ENCODE data around the gene SEMA4A.

- RRBS: no CpG with 5 or more reads among the region's 11 CpGs
Observed at GRCh38 chr1:156137504-156137966, 15.8 kb upstream of the SEMA4A start.

- RRBS: no CpG with 5 or more reads among the region's 6 CpGs
Observed at GRCh38 chr1:156140367-156140759, 13.0 kb upstream of the SEMA4A start.

DNA sequence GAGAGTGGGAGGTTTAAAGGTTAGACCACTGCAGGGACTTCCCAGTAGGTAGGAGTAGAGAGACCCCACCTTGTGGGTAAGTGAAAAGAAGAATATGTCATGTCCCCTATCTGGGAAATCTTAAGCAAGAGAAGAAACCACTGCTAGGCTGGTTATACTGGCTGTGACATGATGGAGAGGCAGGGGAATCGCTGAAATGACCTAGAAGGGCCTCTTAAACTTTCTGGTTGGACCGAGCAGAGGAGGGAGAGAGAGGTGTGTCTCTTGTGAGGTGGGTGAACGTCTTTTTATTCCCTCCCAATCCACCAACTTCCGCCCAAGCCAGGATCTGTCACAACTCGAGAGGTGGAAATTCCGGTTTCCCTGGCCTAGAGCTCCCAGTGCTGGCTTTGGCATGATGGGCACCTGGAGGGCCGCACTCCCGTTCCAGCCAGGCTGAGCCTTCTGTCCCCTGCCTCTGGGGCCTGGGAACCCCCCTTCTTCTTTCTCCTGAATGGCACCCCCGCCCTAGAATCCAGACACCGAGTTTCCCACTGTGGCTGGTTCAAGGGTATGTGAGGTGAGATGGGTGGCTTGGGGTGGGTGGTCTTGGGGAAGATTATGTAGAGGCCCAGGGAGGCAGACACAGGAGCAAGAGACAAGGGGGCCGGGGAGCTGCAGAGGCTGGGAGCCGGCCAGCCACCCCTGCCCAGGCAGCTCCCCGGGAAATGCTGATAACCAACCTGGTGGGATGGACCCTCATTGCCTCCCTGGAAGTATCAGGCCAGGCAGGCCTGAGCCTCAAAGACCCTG is at the start of gene SEMA4A:
TSS of gene SEMA4A (plus strand) at position 380 of the 792 bp plus-strand sequence.
- RRBS: no CpG with 5 or more reads among the region's 13 CpGs

DNA sequence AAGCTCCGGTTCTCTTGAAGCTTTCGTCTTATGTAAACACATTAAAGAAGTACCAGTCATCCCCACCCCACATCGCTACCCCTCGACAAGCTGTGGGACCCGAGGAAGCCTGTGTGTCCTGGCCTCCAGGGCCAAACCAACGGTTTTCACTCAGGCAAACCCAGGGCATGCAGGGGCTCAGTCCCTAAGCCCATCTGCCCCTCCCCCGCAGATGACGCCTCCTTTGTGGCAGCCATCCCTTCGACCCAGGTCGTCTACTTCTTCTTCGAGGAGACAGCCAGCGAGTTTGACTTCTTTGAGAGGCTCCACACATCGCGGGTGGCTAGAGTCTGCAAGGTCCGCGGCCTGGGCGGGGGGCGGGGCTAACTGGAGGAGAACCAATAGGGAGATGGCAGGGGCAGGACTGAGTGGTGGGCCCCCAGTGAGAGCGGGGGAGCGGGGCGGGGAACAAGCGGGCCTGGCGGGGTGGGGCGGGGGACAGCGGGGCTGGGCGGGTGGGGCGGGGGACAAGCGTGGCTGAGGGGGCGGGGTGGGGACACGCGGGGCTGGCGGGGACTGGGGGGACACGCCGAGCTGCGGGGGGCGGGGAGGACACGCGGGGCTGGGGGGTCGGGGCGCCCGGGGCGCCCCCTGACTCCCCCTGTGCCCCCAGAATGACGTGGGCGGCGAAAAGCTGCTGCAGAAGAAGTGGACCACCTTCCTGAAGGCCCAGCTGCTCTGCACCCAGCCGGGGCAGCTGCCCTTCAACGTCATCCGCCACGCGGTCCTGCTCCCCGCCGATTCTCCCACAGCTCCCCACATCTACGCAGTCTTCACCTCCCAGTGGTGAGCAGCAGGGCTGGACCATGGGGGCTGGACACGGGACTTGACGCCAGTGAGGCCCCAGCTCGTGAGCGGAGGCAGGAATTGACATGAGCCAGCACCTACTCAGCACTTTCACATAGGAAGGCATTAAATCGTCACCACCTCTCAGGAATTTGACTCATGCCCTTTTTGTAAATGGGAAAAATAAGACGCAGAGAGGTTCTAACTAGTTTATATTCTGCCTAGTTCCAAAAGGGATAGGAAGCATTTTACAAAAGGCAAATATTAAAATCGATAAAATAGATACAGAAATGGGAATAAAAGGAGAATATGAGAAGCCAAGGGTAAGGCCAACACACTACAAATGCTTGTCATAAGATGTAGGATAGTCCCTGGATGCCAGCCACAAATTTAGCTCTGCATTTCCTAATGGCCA is 7.7 kb downstream of the SEMA4A start:
- RRBS: no CpG with 5 or more reads among the region's 60 CpGs

DNA sequence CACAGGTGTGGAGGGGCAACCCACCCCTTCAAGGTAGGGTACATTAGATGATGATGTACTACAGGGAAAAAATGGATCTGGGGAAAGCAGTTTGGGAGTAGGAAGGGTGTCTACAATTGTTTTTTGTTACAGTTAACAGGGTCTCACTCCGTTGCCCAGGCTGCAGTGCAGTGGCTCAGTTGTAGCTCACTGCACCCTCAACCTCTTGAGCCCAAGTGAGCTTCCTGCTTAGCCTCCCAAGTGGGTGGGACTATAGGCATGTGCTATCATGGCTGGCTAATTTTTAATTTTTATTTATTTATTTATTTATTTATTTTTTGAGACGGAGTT is 11.5 kb upstream of the SLC25A44 start:
- RRBS: no CpG with 5 or more reads among the region's 2 CpGs

DNA sequence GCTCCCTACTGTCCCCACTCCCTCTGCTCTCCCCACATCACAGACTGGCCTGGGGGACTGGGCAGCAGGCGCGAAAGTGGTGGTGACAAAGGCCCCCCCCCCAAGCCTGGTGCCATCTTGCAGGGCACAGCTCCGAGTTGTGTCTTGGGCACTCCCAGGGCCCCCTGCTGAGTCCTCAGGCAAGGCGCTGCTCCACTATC is 3.3 kb upstream of the BGLAP start:
- RRBS: no CpG with 5 or more reads among the region's 4 CpGs

DNA sequence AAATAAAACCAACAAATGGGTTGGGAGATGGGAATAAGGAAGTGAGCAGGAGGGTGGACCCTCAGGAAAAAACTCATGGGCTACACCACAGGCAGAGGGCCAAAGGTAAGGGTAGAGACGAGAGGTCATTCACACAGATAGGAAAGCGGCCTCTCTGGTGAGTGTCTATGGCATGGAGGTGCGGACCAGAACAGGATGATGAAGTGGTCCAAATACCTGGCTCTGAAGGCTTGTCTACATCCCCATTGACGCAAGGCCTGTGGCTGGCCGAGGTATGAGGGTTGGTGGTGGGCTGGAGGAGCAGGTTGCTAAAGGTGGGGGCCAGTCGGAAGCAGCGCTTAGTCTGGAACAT is 17.1 kb downstream of the SMG5 start:
- RRBS: no CpG with 5 or more reads among the region's 7 CpGs

- RRBS: no CpG with 5 or more reads among the region's 10 CpGs
Observed at GRCh38 chr1:156445846-156446377, 54.7 kb downstream of the MEF2D start.

DNA sequence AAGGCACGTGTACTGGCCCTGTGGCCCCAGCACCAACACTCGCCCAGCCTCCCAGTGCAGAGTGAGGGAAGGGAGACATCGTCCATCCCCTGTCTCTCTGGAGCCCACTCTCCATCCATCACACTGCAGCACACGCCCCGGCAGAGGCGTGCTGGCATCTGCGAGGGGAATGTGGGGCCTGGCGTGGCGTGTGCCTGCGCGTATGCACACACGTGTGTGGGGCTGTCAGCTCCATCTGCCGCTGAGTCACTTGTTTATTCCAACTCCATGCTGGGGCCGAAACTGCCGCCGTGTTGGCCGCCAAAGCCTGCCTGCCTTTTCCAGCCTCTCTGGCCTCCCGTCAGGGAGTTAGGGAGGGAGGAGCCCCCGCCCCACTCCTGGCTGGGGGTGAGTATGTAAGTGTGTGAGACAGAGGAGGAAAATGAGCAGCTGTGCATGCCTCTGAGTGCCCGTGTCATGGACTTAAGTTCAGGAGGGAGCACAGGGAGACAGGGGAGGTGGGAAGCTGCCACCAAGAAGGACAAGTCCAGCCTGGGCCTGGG is 25.0 kb downstream of the MEF2D start:
- RRBS: no CpG with 5 or more reads among the region's 20 CpGs

- RRBS: 80% methylated on average over 1 of the region's 34 CpGs
Observed at GRCh38 chr1:156480555-156481715, 19.6 kb downstream of the MEF2D start.

- RRBS: no CpG with 5 or more reads among the region's 12 CpGs
Observed at GRCh38 chr1:156493148-156493707, 7.3 kb downstream of the MEF2D start.

DNA sequence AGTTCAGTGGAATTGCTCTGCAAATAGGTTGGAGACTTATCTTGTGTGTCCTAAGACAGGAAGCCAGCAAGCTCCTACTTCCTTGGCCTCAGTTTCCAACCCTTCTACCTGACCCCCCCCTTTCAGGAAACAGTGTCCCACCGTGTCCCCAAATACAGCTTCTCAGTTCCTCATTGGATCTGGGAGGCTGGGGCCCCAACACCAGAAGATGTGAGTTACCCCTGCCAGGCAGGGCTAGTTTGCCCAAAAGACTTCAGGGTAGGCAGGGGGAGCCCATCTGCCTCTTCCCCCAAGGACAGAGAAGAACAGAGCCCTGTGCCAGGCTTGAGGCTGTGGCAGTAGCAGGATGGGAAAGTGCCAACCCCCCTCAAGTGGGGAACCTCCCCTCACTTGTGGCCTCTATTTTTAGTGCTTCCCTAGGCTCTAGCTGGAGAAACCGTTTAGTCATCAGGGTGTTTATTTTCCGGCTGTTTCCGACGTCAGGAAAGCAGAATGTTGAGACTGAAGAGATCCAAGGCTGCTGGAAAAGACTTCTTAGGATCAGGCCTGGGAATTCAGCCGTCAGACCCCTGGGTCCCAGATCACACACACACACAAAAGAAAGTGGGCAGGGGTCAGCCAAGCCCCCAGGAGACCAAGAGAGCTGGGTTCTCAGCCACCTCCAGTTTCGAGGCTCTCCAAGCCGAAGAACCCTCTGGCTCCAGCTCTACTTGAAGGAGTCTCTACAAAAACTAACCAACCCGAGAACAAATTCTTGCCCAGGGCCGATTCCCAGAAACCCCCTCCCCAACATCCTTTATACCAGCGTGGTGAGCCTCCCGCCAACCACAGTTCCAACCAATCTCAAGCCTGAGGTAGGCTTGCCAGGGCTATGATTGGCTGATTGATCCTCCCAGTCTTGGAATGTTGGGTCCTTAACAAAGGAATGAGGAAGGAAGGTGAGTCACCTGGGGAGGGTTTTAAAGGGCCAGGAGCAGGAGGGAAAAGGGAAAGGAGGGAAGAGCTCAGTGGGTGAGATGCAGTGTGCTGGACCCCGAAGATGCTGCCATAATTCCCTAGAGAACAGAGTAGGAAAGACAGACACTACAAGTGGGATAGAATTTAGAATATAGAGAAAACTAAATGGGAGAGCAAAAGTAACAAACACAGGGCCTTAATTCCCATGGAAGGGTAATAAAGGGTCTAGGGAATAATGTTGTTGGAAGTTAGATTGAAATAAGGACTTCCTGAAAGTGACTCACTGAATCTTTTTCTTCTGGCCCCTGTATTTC is 2.5 kb upstream of the MEF2D start:
- RRBS: no CpG with 5 or more reads among the region's 13 CpGs

DNA sequence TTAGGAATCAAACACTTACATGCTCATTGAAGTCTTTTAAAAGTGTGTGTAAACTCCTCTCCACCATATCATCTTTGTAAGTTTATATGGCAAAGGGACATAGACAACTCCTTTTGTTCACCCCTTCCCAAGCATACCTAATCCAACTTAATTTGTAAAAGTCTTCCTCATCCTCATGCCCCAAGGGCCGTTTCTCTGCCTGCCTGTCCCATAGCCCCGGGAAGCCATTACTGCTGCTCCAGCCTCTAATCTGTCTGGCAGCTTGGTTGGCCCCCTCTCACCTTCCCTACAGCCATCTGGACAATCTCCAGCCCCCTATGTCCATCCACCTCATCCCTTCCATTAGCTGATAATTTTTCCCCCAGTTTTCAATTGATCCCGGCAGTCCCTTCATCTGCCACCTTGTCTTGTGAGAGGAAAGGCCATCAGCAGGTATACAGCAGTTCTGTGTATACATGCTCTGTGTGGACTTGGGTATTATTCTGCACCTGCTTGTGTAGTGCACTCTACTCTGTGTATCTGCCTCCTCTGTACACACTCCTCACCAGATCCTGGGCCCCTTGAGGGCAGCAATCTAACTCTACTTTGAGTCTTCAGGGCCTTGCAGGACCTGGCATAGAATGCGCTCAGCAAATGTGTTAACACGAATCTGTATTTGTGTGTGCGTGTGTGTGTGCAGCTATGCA is 3.6 kb upstream of the MEF2D start:
- RRBS: no CpG with 5 or more reads among the region's 6 CpGs

- RRBS: no CpG with 5 or more reads among the region's 11 CpGs
Observed at GRCh38 chr1:156509576-156510230, 9.1 kb upstream of the MEF2D start.

GRCh38 chr1:156510483-156511165 is 10.0 kb upstream of the MEF2D start:
- RRBS: no CpG with 5 or more reads among the region's 19 CpGs

DNA sequence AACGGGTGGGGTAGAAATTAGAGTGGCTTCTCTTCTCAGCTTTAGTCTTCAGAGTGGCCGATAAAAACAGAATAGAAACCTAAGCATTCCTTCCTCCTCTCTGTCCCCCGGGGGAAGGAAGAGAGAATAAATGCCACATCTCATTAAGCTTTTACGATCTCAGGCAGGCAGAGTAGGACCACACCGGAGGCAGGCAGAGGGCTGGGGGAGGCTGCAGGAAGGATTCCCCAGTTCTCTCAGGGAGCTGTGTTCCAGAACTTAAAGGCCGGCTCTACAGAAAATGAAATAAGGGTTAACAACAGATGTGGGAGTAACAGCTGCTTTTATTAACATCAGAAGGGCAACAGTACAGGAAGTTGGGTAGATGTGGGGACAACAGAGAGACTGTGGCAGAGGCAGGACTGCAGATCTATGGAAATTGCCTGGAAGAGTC is 24.5 kb upstream of the MEF2D start:
- RRBS: 3% methylated on average over 2 of the region's 6 CpGs

GRCh38 chr1:156590732-156591092 is 864 bp upstream of the NAXE start:
- RRBS: no CpG with 5 or more reads among the region's 2 CpGs

GRCh38 chr1:156593766-156594419 is 2.3 kb downstream of the NAXE start:
- RRBS: no CpG with 5 or more reads among the region's 8 CpGs

DNA sequence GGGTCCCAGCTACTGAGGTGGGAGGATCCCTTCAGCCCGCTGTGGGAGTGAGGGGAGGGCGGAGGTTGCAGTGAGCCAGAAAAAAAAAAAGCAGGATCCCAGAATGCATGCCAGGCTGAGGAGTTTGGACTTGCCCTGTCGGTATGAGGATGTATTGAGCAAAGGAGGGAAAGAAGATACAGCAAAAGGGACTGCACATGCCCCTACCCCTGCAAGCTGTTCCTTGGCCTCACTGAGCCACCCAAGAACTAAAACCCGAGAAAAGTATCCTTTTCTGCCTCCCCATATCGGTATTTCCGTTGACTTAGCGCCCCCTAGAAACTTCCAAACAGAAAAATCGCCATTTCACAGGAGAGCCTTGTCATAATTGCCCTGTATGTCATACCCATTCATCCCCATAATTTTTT is 11.0 kb downstream of the NAXE start:
- RRBS: no CpG with 5 or more reads among the region's 8 CpGs

DNA sequence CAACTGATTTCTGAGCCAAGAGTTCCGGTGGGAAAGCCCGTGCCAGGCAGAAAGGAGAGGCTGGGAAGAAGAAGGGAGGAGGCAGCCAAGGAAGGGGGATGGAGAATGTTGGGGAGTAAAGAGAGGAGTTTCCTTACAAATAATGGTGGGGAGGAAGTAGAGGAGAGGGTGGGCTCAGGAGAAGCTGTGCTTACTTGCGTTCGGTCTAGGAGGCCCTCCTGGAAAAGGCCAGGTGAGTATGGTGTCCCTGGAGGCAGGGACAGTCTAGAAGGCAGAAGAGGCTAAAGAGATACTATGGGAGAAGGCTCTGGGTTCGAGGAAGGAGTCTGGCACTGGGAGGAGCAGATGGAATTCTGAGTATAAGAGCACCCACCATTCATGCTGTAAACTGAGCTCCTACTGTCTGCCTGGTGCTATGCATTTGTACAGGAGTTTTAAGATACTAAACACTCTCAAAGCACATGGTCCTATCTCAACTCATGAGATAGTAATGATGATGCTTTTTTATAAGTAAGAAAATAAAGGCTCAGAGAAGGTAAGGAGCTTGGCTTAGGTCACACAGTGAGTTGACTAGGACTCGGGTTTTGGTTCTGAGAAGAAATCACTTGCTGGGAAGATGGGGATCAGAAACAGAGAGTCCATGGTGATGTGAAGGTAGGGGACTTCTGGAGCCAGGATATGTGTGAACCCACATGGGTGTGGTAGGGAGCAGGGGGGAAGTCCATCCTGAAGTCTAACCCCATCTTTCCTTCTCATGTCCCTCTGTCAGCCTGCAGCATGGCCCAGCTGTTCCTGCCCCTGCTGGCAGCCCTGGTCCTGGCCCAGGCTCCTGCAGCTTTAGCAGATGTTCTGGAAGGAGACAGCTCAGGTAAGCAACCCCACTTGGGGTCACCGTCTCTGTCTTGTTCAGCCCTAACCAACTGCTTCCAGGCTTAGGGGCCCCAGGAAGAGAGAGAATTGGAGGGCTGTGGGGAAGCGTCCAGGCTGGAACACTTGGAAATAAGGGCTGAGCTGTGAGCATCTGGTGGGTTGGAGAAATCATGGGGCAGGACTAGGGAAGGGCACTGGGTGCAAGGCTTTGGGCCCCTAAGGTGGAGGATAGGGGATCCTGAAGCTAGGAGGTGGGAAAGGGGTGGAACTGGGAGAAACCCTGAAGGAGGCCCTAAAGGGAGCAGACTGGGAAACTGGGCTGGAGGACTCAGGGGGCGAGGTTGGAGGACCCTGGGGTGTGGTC is 3.8 kb downstream of the BCAN start:
- RRBS: no CpG with 5 or more reads among the region's 9 CpGs